Urinary bladder (tissue), 3 donors: ENCODE measurements around a stretch of chr5.

GRCh38 chr5:16740008-16740776 lies 123.4 kb upstream of the RETREG1 start:
- PRO-cap, result no peak
- RAMPAGE, long total RNA, result no peak

- PRO-cap, result no peak
- RAMPAGE, long total RNA, result no peak
These were observed 137.8 kb upstream of the RETREG1 start for GRCh38 chr5:16754678-16754914.

GRCh38 chr5:16809643-16810344 lies 126.3 kb downstream of the MYO10 start:
- PRO-cap, result no peak
- RAMPAGE, long total RNA, result no peak

- PRO-cap, result no peak
- RAMPAGE, long total RNA, result no peak
These were observed 80.5 kb downstream of the MYO10 start for GRCh38 chr5:16855593-16855958.

DNA sequence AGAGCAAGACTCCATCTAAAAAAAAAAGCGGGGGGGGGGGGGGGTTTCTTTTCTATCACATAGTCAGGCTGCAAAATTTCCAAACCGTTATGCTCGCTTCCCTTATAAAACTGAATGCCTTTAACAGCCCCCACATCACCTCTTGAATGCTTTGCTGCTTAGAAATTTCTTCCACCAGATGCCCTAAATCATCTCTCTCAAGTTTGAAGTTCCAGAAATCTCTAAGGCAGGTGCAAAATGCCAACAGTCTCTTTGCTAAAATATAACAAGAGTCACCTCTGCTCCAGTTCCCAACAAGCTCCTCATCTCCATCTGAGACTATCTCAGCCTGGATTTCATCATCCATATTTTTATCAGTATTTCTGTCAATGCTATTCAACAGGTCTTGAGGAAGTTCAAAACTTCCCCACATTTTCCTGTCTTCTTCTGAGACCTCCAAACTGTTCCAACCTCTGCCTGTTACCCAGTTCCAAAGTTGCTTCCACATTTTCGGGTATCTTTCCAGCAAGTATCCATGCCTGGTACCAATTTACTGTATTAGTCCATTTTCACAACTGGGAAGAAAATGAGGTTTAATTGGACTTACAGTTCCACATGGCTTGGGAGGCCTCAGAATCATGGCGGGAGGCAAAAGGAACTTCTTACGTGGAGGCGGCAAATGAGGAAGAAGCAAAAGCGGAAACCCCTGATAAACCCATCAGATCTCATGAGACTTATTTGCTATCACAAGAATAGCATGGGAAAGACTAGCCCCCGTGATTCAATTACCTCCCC lies 61.6 kb downstream of the MYO10 start:
- PRO-cap, result no peak
- RAMPAGE, long total RNA, result no peak

DNA sequence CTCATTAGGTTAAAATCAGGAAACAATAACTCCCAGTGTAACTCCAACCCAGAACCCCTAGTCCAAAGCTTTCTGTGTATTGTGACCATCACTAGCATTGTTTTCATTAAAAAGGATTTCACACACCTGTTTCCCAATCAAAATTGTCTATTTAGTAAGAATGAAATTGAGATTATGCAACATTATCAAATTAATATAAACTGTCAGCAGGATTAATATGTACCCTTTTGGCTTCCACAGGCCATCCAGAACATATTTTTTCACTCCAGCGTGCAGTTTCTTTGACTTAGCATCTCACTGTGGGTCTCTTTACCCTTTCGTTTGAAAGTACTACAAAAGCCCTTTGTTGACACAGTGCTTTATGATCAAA lies 55.0 kb downstream of the MYO10 start:
- PRO-cap, result no peak
- RAMPAGE, long total RNA, result no peak

- PRO-cap, result no peak
- RAMPAGE, long total RNA, result no peak
These were observed 22.4 kb downstream of the MYO10 start for GRCh38 chr5:16913334-16914498.

DNA sequence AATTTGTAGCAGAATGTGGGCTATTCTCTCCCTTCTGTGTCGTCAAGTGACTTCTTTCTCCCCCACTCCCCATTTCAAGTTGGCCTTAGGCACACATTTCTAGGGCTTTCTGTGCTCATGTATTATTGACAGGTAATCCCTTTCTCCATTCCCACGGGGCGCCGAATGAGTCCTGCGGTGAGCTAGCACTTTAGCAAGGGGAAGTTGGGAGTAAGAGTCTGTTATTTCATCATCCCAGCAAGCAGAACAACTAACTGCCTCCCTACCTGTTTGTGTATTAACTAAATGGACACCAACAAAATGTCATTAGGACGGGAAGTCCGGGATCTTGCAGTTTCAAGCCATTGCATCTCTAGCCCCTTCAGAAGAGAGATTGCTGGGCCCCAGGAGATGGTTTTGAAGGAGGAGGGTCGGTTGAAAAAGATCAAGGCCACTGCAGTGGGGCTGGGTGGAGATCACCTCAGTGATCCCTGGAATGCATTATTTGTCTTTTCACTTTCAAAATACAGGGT lies 90.9 kb downstream of the H3Y2 start:
- PRO-cap, result no peak
- RAMPAGE, long total RNA, result no peak

- PRO-cap, result no peak
- RAMPAGE, long total RNA, result no peak
These were observed 263.1 kb upstream of the H3Y1 start for GRCh38 chr5:17918549-17919290.

DNA sequence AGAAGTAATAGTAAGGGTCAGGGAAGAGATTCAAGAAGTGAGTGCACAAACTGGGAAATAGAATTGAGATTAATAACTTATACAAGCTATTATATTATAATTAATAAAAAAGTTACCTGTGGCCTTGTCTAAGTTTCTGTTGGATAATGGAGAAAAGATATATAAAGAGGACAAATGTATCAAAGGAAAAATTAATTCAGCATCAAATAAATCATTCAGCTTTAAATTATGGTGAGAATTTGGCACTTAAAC lies 321.3 kb downstream of the CDH18 start:
- PRO-cap, result no peak
- RAMPAGE, long total RNA, result no peak

DNA sequence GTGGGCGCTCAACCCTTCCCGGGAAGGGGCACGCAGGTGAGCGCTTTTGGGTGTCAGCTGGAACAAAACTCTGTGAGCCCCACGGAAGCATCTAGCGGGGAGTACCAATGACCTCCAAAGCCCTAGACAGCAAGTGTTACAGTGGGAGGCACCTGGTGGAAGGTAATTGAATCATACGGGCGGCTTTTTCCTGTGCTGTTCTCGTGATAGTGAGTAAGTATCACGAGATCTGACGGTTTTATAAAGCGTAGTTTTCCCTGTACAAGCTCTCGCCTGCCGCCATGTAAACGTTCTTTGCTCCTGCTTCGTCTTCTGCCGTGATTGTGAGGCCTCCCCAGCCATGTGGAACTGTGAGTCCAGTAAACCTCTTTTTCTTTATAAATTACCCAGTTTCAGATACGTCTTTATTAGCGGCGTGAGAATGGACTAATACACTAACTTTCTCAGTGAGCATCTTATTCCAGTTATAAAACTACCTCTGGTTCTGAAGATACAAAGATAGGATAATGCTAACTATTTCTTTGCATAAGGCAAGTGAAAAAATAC lies 628.2 kb upstream of the CDH18 start:
- PRO-cap, result no peak
- RAMPAGE, long total RNA, result no peak

DNA sequence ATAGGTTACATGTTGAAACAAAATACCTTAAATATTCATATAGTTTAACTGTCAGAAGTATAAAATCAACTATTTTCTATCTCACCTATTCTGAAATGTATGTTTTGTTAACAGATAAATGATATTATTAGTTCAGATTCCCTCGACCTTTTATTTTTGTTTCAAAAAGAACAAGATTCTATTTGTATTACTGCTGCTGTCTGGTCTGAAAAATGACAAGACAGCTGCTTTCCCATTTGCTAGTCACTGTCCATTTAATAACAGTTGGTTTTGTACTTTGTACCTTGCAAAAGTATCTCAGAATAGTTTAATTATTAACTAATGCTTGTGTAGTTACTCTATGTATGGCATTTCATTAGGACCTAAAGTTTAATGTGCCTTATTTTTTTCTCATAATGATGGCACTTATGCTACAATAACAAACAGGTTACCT lies 134.4 kb downstream of the CDH10 start:
- PRO-cap, result no peak
- RAMPAGE, long total RNA, result no peak

- PRO-cap, result no peak
- RAMPAGE, long total RNA, result no peak
These were observed 434.0 kb upstream of the CDH9 start for GRCh38 chr5:27471848-27473283.

- PRO-cap, result no peak
- RAMPAGE, long total RNA, result no peak
These were observed 60.1 kb upstream of the CDH6 start for GRCh38 chr5:31133284-31133984.

- PRO-cap, result no peak
- RAMPAGE, long total RNA, result no peak
These were observed 147.1 kb downstream of the PDZD2 start for GRCh38 chr5:31785936-31786432.

GRCh38 chr5:31854163-31855273 lies 215.6 kb downstream of the PDZD2 start:
- PRO-cap, result bidirectional peak, plus-strand start at chr5:31854255, minus-strand start at chr5:31854259; bidirectional peak, plus-strand start at chr5:31854467, minus-strand start at chr5:31854405; unidirectional peak, plus-strand start at chr5:31854974
- RAMPAGE, long total RNA, result no peak

DNA sequence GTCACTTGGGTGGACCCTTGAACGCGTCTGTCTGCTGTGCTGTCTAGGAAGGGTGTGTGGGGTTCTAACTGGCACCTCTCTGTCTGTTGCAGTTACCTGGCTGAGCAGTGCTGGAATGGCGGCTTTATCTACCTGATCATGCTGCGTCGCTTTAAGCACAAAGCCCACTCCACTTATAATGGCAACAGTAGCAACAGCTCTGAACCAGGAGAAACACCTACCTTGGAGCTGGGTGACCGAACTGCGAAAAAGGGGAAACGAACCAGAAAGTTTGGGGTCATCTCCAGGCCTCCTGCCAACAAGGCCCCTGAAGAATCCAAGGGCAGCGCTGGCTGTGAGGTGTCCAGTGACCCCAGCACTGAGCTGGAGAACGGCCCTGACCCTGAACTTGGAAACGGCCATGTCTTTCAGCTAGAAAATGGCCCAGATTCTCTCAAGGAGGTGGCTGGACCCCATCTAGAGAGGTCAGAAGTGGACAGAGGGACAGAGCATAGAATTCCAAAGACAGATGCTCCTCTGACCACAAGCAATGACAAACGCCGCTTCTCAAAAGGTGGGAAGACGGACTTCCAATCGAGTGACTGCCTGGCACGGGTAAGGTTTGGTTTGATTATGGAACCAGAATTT lies 190.9 kb downstream of the GOLPH3 start:
- PRO-cap, result no peak
- RAMPAGE, long total RNA, result no peak

DNA sequence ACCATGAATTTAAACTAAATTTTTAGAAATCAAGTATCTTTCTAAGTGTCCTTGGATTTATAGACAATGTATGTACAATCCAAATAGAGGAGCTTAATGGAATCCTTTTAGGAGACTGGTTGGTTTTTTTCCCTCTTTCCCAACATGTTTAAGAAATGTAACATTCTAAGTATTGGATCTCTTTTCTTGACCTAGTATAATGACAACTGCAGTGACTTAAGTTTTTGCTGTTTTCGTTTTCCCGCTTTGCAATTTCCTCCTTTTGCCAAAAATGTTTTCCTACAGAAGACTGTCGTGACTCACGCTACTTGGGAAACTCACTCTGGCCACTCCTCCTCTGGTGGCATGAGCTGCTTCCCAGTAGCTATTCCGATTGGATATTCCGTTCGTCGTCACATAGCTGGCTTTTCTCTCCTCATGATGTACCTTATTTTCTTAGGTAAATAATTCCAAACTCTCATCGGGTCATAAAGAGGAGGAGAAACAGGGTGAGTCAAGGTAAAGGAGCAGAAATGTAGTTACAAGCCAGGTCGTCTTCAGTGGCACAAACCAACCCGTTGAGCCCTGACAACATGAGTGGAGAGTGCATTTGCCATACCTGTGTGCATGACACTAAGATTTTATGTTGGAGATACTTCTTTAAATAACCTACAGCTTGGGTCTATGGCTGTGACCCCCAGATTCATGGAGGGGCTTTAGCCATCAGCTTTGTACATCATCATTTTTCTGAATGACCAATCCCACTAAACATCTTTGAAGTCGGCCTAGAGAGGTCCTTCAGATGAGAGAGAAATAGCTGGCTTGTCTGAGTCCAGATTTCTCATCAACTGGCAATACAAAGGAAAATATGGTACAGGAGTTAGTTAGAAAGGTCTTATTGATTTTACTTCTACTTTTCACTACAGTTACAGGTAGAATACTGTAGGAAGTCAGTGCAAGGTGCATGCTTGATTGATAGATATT lies 64.8 kb downstream of the GOLPH3 start:
- PRO-cap, result no peak
- RAMPAGE, long total RNA, result no peak

DNA sequence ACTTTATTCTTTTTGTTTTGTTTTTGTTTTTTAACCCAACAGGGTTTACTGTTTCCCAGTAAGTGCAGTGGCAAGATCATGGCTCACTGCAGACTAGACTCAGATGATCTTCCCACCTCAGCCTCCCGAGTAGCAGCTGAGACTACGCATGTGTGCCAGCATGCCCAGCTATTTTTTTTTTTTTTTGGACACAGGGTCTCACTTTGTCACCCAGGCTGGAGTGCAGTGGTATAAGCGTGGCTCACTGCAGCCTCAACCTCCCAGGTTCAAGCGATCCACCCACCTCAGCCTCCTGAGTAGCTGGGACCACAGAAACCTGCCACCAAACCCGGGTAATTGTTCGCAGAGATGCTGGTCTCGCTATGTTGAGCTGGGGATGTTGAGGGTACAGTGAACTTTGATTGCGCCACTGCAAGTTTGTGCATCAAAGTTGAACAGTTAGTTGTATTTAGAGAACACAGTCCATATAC lies 12.7 kb downstream of the ZFR start:
- PRO-cap, result no peak
- RAMPAGE, long total RNA, result no peak

- PRO-cap, result no peak
- RAMPAGE, long total RNA, result no peak
These were observed 201.4 kb downstream of the TARS1 start for GRCh38 chr5:33642167-33642552.